ENCODE results near the gene RAB33A.

DNA sequence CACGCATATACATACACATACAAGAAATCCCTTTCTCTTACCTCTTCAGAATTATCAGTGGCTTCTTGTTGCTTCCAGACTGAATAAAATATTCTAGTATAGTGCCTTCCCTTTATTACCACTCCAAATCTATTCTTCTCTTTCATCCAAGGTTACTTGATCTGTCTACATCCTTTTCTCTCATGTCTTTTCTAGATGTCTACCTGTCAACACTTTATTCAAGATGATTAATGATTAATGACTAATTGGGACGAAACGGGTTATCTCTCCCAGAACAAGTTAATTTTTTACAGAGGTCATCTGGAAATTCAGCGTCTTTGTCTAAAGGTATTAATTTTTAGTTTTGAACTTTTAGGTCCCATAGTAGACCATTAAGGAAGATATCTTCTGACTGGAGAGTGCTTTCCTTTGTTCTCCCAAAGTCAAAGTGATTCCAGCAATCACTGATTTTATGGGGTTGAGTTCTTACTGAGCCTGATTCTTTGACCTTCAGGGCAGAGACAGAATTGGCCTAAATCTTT is 335.5 kb upstream of the TEX13C start:
- PRO-cap: no peak
- RAMPAGE, long total RNA, 4 experiments: no peak in any of the 4 experiments

- PRO-cap: no peak
- RAMPAGE, long total RNA, 4 experiments: no peak in any of the 4 experiments
Measured at GRCh38 chrX:125690475-125690881, 370.8 kb downstream of the TEX13C start.

GRCh38 chrX:129677792-129678983 is 23.4 kb upstream of the APLN start:
- PRO-cap: no peak
- RAMPAGE, long total RNA, 4 experiments: start-site peak on the minus strand in 2 of 4 experiments, at chrX:129678301-129678394 at its widest, 7 to 14 reads per replicate

GRCh38 chrX:129781783-129782086 is 2.0 kb downstream of the SASH3 start:
- PRO-cap: no peak
- RAMPAGE, long total RNA, 4 experiments: no peak in any of the 4 experiments

DNA sequence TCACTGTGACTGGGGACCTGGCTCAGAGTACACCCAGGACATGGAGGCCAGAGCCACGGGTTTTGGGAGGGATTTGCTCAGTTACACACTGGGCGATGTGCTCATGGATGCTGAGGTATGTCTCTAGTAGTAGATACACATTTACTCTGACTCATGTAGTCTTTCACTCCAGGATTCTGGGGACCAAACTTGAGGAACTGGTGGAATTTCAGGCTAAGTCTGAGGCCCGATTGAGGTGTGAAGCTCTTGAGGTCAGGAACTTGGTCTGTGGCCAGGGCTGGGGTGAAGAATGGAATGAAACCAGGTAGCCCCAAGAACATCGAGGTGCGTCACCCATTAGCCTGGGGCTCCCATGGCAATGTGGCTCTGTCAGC is 7.7 kb downstream of the SASH3 start:
- PRO-cap: no peak
- RAMPAGE, long total RNA, 4 experiments: no peak in any of the 4 experiments

GRCh38 chrX:129960695-129962022 is 21.3 kb upstream of the BCORL1 start:
- PRO-cap: no peak
- RAMPAGE, long total RNA, 4 experiments: no peak in any of the 4 experiments

- PRO-cap: no peak
- RAMPAGE, long total RNA, 4 experiments: no peak in any of the 4 experiments
Measured at GRCh38 chrX:130024159-130024695, 41.8 kb downstream of the BCORL1 start.

GRCh38 chrX:130081940-130083406 is 27.8 kb downstream of the ELF4 start:
- PRO-cap: no peak
- RAMPAGE, long total RNA, 4 experiments: no peak in any of the 4 experiments

DNA sequence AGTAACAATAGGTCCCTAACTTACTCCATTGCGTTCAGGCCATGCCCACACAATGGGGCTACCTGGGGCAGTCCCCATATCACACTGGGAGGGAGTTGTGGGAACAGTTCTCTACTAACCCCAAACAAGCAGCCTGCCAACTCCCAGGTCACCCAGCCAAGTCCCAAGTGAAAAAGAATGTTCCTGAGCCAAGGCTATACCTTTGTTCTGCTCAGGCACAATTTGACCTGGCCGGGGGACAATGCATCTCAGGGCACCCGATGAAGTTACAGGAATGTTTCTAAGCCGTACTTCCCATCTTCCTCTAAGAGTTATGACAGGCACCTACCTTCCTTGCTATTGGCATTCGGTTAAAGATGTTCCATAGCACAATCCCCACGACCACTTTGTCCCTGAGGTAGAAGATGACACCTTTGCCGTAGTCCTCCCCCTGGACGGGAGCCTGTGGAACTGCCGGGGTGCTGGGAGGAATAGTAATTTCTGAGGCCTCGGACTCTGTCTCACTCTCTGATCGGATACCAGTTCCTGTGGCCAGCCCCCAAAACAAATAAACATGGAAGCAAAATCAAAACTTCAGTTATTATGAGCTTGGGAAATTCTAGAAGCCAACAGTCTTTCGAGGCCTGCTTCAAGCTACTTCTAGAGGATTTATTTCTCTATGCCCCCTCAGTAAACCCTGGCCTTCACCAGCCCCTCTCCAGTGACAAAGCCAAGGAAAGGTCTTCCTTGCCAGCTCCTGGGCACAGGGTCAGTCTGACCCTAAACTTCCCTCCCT is 19.5 kb upstream of the ELF4 start:
- PRO-cap: no peak
- RAMPAGE, long total RNA, 4 experiments: no peak in any of the 4 experiments

GRCh38 chrX:130171574-130172098 is at the start of gene RAB33A:
RAB33A (plus strand) TSS chrX:130171962.
- PRO-cap: no peak
- RAMPAGE, long total RNA, 4 experiments: start-site peak on the plus strand in 2 of 4 experiments, at chrX:130171956-130171977 at its widest, 10 to 26 reads per replicate

DNA sequence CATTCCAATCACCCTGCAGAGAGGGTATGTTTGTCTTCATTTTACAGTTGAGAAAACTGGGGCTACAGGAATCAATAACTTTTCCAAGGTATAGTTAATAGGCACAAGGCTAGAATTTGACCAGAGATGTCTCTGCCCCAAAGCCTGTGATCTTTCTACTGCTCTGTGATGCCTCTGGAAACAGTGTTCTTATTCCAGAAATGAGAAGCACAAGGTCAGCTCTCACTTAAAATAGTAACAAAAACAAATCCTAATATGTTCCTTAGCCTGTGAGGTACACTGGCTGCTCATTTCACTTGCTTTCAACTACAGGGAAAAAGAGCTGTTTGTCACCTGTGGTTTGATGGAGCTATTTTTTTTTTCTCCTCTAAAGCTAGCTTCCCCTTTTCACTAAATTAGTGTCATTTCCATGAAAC is 148.4 kb downstream of the RBMX2 start:
- PRO-cap: no peak
- RAMPAGE, long total RNA, 4 experiments: no peak in any of the 4 experiments

GRCh38 chrX:131812669-131813525 is 210.2 kb upstream of the STK26 start:
- PRO-cap: no peak
- RAMPAGE, long total RNA, 4 experiments: no peak in any of the 4 experiments

DNA sequence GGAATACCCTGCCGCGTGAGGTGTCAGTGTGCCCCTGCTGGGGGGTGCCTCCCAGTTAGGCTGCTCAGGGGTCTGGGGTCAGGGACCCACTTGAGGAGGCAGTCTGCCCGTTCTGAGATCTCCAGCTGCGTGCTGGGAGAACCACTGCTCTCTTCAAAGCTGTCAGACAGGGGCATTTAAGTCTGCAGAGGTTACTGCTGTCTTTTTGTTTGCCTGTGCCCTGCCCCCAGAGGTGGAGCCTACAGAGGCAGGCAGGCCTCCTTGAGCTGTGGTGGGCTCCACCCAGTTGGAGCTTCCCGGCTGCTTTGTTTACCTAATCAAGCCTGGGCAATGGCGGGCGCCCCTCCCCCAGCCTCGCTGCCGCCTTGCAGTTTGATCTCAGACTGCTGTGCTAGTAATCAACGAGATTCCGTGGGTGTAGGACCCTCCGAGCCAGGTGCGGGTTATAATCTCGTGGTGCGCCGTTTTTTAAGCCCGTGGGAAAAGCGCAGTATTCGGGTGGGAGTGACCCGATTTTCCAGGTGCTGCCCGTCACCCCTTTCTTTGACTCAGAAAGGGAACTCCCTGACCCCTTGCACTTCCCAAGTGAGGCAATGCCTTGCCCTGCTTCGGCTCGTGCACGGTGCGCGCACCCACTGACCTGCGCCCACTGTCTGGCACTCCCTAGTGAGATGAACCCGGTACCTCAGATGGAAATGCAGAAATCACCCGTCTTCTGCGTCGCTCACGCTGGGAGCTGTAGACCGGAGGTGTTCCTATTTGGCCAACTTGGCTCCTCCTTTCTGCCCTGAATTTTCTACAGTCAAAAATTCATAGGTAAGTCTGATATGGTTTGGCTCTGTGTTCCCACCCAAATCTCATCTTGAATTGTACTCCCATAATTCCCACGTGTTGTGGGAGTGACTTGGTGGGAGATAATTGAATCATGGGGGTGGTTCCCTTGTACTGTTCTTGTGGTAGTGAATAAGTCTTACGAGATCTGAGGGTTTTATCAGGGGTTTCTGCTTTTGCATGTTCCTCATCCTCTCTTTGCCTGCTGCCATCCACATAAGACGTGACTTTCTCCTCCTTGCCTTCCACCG is 33.9 kb upstream of the FRMD7 start:
- PRO-cap: no peak
- RAMPAGE, long total RNA, 4 experiments: no peak in any of the 4 experiments

DNA sequence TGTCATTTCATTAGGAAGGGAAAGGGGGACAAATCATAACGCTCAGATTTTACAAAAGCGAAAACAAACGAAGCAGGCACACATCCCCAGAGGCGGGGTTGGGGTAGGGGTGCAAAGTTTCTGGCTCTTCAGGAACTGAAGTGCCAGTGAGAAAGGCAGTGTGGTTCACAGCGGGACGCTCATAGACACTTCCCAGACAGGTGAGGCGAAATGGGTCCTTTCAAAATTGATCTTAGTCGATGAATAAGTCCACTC is 1.2 kb upstream of the MBNL3 start:
- PRO-cap: no peak
- RAMPAGE, long total RNA, 4 experiments: no peak in any of the 4 experiments

- PRO-cap: no peak
- RAMPAGE, long total RNA, 4 experiments: no peak in any of the 4 experiments
Measured at GRCh38 chrX:132648639-132648959, 159.8 kb upstream of the MBNL3 start.

GRCh38 chrX:132956944-132957666 is 1.3 kb downstream of the HS6ST2 start:
- PRO-cap: no peak
- RAMPAGE, long total RNA, 4 experiments: no peak in any of the 4 experiments

- PRO-cap: no peak
- RAMPAGE, long total RNA, 4 experiments: no peak in any of the 4 experiments
Measured at GRCh38 chrX:133414097-133414791, 1.0 kb downstream of the GPC4 start.

- PRO-cap: no peak
- RAMPAGE, long total RNA, 4 experiments: no peak in any of the 4 experiments
Measured at GRCh38 chrX:133638221-133638635, 222.9 kb upstream of the GPC4 start.

- PRO-cap: no peak
- RAMPAGE, long total RNA, 4 experiments: no peak in any of the 4 experiments
Measured at GRCh38 chrX:134369378-134370003, 3.6 kb upstream of the PHF6 start.

- PRO-cap: no peak
- RAMPAGE, long total RNA, 4 experiments: no peak in any of the 4 experiments
Measured at GRCh38 chrX:134544209-134545319, 84.6 kb downstream of the HPRT1 start.

Data from omental fat pad (tissue), 4 donors.